SJCRH30 (cell line): ENCODE data around the genes BRINP1, PHF19 and C5.

- RAMPAGE, long total RNA, result no peak
Observed at GRCh38 chr9:116549264-116549801, 137.8 kb upstream of the TRIM32 start.

GRCh38 chr9:116566914-116567774 is 120.0 kb upstream of the TRIM32 start:
- RAMPAGE, long total RNA, result no peak

DNA sequence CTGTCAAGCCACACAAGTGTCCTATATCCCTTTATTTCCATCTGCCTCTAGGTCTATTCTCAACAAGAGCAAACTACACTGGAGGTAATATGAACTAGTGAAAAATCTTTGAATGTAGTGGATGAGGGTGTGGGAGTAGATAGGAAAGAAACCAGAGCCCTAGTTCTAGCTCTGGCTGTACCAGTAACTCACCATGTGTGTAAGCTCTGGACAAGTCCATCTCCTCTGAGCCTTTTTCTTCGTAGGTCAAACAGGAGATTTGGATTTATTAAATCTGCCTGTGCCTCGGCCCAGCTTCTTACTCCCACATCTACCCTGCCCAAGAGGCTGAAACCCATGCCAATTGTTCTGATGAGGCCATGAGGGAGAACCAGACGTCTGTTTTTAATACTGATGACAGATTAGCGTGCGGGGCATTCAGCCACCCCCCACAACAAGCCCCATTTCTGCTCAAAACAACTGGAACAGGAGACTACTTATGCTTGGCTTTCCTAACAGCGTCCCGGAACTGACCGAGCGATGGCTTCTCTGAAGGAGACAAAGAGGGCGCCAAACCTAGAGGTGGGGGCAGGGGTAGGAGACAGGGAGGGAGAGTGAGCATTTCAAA is 81.3 kb upstream of the TRIM32 start:
- RAMPAGE, long total RNA, result no peak

DNA sequence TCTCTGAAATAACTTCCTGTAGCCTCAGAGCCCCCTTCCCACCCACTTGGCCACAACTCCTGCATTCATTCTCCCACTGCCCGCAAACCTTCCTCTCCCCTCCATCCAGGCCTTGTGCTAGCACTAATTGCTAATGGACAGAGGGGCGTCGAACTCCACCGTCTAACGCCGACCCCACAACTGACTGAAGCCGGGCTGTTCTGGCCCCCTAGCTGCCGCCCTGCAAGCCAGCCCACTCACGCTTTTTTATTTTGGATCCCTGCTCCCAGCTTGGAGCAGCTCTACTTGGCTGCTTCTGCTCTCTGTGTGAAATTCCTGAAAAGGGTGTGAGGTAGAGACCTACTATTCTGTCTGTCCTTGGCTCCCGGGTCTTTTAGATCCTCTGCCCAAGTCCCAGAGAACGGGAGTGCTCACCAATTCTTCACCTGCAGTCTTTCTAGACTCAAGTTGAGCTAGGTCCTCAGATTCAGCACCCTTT is 737 bp upstream of the ASTN2 start:
- RAMPAGE, long total RNA, result no peak

DNA sequence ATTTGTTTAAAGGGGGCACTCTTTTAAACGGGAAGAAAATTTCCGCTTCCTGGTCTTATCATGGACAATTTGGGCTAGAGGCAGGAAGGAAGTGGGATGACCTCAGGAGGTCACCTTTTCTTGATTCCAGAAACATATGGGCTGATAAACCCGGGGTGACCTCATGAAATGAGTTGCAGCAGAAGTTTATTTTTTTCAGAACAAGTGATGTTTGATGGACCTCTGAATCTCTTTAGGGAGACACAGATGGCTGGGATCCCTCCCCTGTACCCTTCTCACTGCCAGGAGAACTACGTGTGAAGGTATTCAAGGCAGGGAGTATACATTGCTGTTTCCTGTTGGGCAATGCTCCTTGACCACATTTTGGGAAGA is 11.3 kb downstream of the TLR4 start:
- RAMPAGE, long total RNA, result no peak

DNA sequence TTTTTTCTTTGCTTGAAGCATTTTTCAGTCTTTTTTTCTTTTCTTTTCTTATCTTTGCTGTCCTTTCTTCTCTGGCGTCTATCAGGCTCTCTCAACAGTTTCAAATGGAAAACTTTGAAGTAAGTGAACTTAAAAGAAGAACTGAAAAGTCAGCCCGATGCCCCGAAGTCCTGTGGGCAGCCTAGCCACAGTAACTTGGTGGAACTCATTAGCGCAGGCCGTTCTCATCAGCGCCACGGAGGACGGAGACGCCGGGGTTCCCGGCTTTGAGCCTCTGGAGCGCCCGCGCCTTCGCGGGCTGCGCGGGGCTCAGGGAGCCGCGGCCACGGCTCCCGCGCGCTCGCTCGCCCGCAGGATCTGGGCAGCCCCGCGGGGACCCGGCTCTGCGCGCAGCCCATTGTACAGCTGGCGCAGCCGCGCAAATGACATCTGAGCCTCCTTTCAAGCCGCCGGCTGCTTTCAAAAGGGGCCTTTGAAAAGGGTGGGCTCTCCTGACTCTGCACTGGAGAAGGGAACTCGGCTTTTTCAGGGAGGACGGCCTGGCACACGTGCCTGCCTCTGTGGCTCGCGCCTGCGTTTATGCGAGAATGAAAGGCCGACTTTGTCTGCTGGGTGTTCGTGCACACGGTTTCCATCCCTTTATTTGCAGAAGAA is 40.7 kb downstream of the TLR4 start:
- RAMPAGE, long total RNA, result no peak

DNA sequence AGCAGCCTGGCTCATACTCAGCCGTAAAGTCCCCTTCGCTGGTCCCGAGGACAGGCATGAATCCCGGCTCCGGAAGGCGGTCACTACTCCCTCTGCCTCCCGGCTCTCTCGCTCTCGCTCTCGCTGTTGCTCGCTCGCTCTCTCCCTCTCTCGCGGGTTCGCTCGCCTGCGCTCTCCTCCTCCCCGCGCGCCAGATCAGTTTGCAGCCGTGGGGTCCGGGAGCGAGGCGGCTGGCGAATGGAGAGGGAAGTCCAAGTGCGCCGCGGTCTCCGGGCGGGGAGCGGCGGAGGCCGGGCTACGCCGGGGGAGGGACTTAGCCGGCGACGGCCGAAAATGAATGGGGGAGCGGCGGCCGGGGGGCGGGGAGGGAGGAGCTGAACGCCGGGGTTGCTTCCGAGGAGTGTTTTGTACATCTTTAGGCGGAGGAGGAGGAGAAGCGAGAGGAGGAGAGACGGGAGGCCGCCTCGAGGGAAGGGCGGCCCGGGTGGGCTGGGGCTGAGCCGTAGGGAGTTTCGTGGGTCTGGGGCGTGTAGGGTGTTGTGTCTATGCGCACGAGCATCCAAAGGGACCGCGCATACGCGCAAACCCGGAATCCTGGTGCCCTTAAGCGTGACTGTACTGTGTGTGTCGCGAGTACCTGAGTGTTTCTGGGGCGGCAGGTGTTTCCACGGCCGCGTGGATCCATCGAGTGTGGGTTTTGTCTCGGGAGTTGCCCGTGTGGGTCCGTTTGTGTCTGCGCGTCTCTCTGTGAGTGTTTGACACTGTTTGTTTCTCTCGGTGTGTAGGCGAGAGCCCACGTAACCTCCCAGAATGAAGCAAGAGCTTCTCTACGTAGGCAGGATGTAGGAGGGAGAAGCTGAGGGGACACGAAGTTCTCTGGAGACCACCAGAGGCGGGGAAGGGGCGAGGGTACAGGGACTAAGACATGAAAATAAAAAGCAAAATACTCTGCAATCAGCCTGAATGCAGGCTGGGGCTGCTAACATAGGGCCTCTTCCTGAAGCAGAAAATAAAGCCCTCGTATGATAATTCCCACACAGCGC is at the start of gene BRINP1:
Gene BRINP1 (minus strand): TSS at position 239 of the 1,043 bp plus-strand sequence.
- RAMPAGE, long total RNA, result no peak

DNA sequence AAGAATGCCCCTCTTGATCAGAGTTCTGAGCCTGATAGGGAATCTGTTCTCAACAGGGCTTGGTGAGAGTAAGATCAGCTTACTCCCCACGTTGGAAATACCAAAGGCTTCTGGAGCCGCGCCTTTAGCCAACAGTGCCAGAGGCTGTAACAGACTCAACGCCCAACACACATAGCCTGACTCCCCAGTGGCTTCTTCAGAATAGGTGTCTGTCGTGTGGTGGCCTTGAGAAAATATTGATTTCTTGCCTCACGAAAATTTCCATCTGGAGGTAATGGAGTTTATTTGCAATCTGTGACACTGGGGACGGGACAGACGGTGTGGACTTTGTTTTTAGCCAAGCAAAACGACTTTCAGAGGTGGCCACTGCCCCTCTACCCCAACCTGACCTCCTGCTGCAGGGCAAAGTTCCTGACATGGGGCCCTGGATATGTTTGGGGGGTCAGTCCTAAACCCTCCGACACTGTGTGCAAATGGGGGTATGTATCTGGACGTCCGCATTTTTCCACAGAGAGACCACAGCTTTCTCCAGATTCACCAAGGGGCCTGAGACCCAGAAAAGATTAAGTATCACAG is 189.3 kb downstream of the CDK5RAP2 start:
- RAMPAGE, long total RNA, result no peak

GRCh38 chr9:120545529-120546026 is 34.4 kb downstream of the CDK5RAP2 start:
- RAMPAGE, long total RNA, result no peak

DNA sequence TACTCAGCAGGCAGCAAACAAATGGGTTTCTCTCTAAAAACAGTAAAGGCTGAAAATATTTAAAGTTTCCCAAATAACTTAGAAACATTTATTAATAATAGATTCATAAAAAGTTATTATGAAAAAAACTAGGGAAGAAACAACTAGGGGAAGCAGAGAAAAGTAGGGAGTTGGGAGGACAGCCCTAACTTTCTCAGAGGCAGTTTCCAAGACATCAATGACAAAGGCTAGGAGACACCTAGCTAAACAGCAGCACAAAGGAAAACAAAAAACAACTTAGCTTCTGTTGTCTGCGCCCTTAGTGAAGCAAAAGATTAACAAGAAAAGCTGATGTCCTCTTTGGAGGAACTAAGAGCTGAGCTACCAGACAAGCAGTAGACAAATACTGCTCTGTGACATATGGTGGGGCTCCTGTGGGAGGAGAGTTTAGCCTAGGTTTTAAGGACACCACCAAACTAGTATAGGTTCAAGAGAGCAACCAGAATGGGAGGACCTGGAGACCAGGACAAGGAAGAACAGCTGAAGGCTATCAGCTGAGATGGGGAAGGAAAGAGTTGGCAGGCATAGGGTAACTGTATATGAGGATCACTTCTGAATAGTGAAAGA is 27.4 kb downstream of the FBXW2 start:
- RAMPAGE, long total RNA, result no peak

- RAMPAGE, long total RNA, result no peak
Observed at GRCh38 chr9:120816927-120818109, 24.1 kb downstream of the B3GALT9 start.

- RAMPAGE, long total RNA, result no peak
Observed at GRCh38 chr9:120850904-120852027, 8.5 kb upstream of the PSMD5 start.

GRCh38 chr9:120873280-120874189 is 3.5 kb downstream of the PHF19 start:
- RAMPAGE, long total RNA, result no peak

GRCh38 chr9:120876906-120877818 is at the start of gene PHF19:
PHF19 (minus strand) TSS chr9:120877188.
- RAMPAGE, long total RNA, result no peak

GRCh38 chr9:120922873-120923223 is 3.7 kb downstream of the TRAF1 start:
- RAMPAGE, long total RNA, result no peak

DNA sequence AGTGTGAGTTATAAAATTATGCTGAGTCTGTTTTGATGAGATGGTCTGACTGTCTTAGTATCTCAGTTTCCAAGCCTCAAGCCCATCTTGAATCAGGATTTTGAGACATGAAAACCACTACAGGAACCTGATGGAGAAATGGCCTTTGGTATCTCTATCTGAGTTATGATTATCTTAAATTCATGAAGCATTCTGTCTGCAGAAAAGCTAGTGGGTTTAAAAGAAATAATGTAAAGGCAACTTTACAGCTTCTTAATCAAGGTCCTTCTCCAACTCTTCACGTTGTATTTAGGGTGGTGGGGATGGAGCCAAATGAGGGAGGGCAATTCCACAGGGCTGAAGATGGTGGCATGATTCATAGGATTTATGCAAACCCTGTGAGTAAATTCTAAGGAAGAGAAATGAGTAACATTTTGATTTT is 47.5 kb downstream of the C5 start:
- RAMPAGE, long total RNA, result no peak

GRCh38 chr9:121049858-121051052 is at the start of gene C5:
C5 (minus strand) TSS chr9:121050275.
- RAMPAGE, long total RNA, result no peak

DNA sequence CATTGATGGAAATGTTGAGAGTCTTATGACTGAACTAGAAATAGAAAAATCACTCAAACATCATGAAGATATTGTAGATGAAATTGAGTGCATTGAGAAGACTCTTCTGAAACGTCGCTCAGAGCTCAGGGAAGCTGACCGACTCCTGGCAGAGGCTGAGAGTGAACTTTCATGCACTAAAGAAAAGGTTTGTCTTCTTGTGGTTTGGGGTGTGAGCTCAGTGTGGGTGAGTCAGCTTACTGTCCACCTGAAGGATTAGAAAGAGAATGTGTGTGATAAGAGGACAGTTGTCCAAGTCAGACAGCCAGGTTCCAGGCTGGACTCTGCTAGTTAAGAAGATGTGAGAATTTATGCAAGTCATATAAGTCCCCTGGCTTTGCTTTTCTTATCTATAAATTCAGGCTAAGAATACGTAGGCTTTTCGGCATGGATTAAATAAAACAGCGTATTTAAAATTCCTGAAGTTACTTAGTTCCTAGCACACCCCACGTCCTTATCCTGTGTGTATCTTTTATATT is 46.9 kb downstream of the RAB14 start:
- RAMPAGE, long total RNA, result no peak

- RAMPAGE, long total RNA, result no peak
Observed at GRCh38 chr9:121157463-121158376, 43.9 kb downstream of the RAB14 start.

DNA sequence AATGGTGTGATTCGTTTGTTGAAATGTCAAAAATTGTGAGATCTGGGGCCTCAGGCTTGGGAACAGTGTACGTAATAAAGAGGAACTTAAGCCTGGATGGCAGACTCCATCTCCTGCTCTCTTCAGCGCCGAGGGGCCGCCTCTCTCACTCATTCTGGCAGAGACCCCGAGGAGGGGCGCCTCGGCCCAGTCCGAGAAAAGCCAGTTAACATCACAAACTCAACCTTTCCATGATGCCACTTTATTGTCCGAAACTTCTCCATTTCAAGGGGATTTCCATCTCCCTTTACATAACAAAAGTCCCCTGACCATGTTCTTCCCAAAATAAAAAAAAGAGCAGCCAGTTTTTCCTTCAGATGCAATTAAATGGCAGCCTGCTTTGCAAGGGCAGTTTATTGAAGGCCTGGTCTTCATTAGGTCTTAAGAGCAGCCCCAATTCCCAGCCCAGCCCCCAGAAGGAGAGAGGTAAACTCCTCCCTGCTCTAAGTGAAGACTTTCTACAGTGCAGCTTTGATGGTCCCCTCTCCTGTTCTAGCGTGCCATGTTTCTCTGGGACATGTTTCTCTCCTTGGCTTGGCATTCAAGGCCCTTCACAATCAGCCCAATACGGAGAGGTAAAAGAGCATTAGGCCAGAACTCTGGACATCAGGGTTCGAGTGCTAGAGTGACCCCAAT is 19.4 kb upstream of the RAB14 start:
- RAMPAGE, long total RNA, result no peak